NCI-H460 (cell line): ENCODE measurements around a stretch of chr15.

DNA sequence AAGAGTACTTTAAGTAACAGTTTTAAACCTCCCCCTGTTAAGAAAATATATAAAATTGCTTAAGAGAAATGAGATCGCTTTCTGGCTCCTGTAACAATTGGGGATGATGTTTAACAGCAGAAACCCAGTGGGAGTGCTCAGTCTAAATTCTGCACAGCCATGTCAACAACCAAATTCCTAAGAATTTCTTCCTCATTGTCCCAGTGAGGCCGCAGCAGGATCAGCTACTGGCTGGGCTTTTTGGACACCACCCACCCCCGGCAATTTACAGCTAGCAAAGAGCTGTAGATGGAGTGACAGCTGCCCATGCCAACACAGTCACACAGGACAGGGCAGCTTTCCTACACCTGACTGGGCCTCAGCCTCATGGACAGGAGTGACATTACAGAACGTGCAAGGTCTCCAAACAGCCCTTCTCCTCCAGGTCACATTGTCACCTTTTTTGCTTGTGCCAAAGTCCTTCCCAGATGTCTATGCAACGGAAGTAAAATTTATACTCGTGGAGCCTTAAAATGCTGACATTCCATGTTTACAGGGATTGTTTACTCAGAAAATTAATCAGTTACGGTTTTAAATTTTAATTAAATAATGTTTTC, 943.0 kb downstream of the MCTP2 start:
RAMPAGE:
- cytosol, long total RNA: no peak
- long total RNA: no peak
- nucleus, long total RNA: no peak

RAMPAGE:
- cytosol, long total RNA: no peak
- long total RNA: no peak
- nucleus, long total RNA: no peak
These were observed 1005.9 kb upstream of the NR2F2 start for GRCh38 chr15:95324420-95325213.

RAMPAGE:
- cytosol, long total RNA: no peak
- long total RNA: no peak
- nucleus, long total RNA: no peak
These were observed 611.9 kb upstream of the NR2F2 start for GRCh38 chr15:95718293-95719319.

RAMPAGE:
- cytosol, long total RNA: no peak
- long total RNA: no peak
- nucleus, long total RNA: no peak
These were observed 393.5 kb upstream of the NR2F2 start for GRCh38 chr15:95936882-95937587.

DNA sequence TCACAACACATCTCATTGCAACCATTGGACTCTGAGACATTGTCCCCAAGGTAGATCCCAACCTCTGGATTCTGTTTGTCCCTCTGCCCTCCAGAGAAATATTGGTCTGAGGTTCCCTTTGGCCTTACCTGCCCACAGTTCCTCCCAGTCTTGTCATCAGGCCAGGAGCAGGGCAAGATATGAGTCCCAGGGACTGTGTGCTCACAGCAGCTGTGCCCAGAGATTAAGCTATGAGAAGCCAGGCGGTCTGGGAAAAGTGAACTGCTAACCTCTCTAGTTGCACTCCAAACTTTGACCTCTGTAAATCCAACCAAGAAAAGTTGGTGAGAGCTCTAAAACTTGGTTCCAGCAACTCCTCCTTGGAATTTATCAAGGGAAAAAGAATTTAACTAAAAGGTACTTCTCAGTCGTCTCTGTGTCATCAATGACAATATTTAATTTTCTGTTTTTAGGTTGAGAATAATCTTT, 168.1 kb upstream of the NR2F2 start:
RAMPAGE:
- cytosol, long total RNA: no peak
- long total RNA: no peak
- nucleus, long total RNA: no peak

DNA sequence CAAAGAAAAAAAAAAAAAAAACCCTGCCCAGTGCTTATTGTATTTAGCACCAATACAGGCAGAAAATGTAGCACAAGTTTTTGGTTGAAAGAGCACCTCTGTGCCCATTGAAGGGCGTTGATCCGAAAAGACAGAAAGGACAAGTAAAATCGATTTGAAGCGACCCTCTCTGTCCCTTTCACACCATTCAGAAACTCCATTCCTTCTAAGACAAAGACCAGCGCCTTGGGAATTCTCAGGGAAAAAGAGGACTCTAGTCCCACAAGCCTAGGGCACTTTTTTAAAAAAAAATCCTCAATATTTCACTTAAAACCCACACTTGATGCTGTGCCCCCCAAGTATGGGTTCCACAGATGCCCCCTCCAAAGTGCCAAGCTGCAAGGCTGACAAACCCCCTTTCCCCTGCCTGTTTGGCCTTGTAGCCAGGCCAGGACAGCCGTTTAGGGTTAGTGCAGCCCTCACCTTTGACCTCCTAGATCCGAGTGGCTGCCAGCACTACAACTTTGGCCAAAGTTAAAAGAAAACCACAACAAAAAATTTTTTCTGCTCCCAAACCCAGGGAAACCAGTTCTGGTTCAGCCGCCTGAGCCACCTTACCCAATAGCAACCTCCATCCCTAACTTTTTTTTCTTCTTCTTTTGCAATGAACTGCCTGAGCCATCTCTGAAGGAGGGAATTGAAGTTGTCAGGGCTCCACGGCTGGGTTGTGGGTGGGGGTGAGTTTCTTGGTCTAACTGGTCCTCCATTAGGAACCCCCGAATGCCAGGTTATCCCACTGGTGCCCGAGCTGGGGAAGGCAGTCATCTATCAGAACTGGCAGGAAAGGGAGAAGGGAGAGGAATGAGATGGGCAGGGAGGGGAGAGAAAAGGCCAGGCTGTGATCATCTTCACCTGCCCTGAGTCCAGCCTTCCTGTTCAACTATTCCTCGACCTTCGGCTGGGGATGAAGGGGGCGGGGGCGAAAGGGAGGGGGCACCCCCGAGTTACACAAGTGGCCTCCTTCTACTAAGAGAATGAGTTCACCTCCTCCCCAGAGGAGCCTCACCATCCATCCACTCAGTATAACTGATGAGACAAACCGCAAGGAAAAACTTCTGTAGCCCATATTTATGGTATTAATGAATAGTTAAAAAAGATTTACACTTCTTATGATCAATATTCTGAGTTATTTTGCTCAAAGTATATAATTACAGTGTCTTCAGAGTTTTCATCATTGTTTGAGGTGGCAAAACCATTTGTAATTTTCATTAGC, 6.3 kb upstream of the NR2F2 start:
RAMPAGE:
- cytosol, long total RNA: no peak
- long total RNA: no peak
- nucleus, long total RNA: no peak

DNA sequence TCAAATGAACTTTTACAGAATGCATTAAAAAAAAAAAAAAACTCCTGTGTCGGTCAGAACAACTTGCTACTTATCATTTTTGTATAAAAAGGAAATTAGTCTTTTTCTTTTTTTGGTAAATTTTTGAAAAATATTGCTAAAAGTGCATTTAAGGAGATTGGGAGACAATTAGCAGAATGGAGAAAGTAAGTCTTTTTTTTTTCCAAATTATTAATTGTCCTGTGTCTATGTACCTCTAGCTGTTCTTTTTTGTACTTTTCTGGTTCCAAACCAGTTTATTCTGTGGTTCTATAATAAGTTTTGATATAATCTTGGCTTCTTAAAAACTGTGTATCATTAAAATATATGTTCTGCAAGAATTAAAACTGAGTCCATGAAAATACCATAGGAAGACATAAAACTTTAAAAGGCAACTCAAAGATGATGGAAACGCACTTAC, 7.3 kb downstream of the NR2F2 start:
RAMPAGE:
- cytosol, long total RNA: no peak
- long total RNA: no peak
- nucleus, long total RNA: no peak

GRCh38 chr15:96341495-96341798, 10.9 kb downstream of the NR2F2 start:
RAMPAGE:
- cytosol, long total RNA: no peak
- long total RNA: no peak
- nucleus, long total RNA: no peak

DNA sequence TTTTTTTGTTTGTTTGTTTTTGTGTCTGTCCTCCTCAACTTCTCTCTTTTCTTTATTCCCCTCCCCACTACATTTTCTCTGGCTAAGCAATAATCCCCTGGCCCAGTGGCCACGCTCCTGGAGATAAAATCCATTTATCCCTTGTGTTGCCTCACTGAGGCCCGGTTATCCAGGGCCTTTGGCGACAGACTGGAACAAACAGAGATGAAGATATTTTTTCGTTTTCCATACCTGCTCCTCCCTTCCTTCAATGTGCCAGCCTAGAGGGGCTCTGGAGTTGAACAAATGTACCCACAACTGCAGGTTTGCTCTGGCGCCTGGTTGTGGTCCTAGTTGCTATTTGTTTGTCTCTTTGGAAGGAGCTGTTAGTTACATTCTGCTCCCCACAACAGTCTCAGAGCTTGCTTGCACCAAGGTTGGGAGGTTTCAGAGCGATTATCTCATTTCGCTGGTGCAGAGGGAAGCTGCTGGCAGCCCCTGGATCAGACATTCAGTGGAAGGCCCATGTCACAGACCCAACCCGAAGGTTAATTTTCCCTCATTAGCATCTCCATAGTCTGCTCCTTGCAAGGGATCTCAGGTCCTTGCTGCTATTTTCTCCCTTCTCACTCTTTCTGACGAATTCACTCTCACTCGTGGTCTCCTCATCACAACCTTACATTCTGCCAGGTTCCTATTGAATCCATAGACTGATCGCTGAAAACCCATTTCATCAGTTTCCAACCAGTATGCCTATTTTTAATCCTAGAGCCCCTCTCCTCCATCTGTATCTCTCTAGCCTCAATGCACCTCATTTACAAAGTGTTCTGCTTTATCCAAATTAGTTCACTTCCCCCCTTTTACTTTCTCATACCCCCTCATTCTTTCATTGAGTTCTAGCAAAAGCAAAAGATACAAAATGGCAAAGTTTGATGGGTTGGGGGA, 18.1 kb downstream of the NR2F2 start:
RAMPAGE:
- cytosol, long total RNA: no peak
- long total RNA: no peak
- nucleus, long total RNA: no peak

RAMPAGE:
- cytosol, long total RNA: no peak
- long total RNA: no peak
- nucleus, long total RNA: no peak
These were observed 32.6 kb downstream of the NR2F2 start for GRCh38 chr15:96362890-96363769.

DNA sequence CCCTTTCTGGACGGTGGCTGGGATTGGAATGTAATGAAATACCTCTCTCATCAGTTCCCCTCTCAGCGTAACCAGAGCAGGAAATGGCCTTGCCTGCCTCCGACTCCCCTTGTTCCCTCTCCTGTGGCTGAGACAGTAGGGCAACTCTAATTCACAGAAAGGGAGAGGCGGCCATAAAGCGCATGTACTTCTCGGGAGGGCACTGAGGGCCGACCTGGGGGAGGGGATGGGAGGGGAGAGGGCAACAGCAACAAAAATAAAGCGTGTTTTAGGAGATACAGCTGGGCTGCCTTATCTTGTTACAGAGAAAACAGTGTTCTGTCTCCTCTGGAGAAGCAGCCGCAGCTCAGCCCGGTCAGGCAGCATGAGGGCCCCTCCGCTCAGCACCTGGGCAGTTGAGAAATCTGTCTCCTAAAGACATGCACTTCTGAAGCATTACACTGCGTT, 783.3 kb upstream of the ARRDC4 start:
RAMPAGE:
- cytosol, long total RNA: no peak
- long total RNA: no peak
- nucleus, long total RNA: no peak

DNA sequence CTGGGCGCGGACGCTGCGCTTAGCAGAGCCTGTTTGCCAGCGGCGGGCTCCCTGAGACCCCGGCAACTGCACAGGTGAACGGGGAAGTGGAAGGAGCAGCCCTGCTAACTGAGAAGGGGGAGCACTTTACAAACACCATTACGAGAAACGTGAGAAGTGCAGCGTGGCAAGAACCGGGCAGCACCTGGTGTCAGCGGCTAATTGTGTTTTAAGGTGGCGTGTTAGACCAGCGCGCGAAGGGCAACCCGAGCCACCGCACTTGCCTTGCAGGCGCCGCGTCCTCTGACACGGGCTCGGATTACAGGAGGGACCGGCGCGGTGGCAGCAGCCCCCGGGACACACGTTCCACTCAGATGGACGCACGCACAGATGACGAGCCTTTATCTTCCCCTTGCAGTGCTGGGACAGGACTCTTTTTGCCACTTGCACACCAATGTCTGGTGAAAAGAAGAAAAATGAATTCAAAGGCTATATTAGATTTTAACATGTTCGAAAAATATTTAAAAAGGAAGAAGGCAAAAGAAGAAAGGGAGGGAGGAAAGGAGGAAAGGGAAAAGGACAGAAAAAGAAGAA, 307.6 kb upstream of the ARRDC4 start:
RAMPAGE:
- cytosol, long total RNA: no peak
- long total RNA: no peak
- nucleus, long total RNA: no peak

GRCh38 chr15:97961026-97962062, 841 bp downstream of the ARRDC4 start:
RAMPAGE:
- cytosol, long total RNA: no peak
- long total RNA: no peak
- nucleus, long total RNA: no peak

DNA sequence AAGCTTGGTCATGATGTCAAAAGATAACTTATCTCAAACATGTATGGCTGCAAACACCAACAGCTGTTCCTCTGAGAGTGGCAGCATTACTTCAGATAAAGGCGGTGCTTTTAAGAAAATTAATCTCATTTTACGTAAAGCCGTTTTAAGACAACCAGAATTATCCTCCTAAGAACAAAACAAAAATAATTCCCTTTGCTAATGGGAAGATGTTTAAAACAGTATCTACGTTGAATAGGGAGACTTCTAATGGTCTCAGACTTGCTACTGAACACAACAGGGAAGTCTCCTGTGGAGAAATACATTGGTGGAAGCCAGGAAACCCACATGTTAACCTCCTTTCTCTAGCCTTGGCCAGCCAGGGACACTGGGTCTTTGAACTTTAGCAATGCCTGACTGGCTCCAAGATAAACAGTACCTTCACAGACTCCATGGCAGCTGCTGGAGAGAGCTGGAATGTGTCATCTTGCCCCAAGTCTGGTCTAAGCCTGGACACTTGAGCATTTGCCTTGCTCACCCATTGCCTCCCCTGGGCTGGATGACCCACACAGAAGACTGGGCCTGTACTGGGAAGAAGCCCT, 18.2 kb downstream of the ARRDC4 start:
RAMPAGE:
- cytosol, long total RNA: no peak
- long total RNA: no peak
- nucleus, long total RNA: no peak

RAMPAGE:
- cytosol, long total RNA: no peak
- long total RNA: no peak
- nucleus, long total RNA: no peak
These were observed 199.9 kb downstream of the ARRDC4 start for GRCh38 chr15:98160413-98160697.

DNA sequence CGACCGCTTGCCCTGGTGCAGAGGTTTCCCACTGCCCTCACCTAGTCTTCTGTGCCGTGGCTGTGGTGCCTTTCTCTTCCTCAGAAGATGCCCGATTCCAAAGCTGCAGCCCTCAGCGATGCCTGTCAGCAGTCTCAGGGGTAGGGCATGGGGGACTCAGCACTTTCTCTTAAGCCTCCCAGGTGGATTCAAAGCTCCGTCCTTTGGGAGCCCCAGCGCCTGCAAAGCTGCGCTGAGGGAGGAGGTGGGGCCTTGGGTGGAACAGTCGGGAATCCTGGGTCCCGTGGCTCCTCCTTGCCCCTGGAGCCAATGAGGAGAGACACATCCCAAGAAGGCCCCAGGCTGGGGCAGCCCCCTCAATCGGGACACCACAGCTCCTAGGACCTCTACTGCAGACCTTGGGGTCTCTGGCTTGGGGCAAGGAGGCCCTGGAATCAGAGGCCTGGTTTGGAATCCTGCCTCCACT, 227.5 kb upstream of the IGF1R start:
RAMPAGE:
- cytosol, long total RNA: no peak
- long total RNA: no peak
- nucleus, long total RNA: no peak

DNA sequence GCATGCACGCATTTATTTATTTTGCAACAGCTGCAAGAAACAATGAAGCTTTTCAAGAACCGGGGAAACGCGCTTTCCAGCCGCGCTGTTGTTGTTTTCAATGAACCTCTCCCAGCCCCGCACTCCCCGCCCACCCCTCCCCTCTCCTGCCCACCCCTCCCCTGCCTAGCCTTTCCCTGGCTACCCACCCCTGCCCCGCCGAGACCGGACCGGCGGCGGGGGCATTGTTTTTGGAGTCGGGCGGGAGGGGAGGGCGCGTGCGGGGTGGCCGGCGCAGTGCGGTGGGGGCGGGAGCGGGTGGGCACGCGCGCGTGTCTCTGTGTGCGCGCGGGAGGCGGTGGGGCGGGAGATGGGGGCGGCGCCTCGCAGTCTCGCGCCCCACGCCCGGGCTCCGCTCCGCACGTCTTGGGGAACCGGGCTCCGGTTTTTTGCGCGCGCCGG, 325 bp upstream of the IGF1R start:
RAMPAGE:
- cytosol, long total RNA: no peak
- long total RNA: no peak
- nucleus, long total RNA: no peak

GRCh38 chr15:98649998-98650229, 1.6 kb downstream of the IGF1R start:
RAMPAGE:
- cytosol, long total RNA: no peak
- long total RNA: no peak
- nucleus, long total RNA: no peak

GRCh38 chr15:98660237-98660764, 12.0 kb downstream of the IGF1R start:
RAMPAGE:
- cytosol, long total RNA: no peak
- long total RNA: no peak
- nucleus, long total RNA: no peak

DNA sequence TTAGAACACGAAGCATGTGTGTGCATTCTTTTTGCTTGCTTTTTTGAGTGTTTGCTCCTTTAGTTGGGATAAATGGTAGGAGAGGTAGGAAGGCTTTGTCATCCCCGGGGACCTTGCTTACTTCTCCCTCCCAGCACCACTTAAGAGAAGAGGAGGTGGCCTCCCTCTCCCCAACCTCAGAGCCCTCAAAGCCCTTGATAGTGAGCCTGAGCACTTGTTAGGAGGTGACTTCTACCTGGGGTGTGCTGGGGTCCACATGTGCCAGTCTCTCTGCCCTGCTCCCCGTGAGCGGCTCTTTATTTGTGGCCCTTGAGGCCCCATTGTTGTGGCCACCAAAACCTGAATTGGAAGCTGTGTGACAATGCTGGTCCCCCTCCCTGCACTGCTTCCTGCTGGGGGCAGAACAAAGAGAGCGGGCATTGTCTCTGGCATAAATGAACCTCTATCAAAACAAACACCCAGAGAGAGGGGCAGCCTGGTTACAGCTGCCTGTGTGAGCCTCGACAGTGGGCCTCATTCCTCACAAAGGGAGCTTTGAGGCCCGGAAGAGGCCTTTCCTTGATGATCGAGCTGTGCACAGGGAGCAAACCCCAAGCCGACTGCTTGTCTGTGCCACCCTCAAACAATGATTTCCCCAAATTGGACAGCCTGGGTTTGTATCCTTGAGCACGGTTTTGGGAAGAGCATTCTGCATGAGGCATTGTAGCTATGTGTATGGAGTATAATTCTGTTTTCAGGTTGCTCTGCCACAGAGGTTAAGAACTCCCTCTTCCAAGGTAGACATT, 152.8 kb downstream of the IGF1R start:
RAMPAGE:
- cytosol, long total RNA: no peak
- long total RNA: no peak
- nucleus, long total RNA: no peak